Heart (tissue), 3 donors: ENCODE measurements around the genes CRISP3 and GSTA1.

DNA sequence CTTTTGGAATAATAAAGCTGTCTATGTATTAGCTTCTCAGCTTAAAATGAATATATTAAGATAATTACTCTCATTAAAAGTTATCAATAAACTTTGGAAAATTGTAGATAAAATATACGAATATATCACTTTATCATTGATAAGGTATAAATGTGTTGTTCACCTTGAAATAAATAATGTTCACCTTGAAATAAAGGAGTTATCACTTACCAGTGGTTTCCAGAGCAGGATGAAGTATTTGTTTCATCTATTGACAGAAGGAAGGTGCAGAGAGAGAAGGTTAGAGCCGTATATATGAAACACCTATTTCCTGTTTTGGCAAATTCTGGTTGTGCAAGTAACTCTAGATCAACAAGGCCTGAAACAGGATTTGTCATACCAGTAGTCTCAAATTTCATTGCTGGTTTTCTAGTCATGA, at the start of gene CRISP3:
CRISP3 (minus strand) TSS at position 268 of the 418 bp plus-strand sequence.
- RAMPAGE, long total RNA, 2 experiments, result no peak in any of the 2 experiments

DNA sequence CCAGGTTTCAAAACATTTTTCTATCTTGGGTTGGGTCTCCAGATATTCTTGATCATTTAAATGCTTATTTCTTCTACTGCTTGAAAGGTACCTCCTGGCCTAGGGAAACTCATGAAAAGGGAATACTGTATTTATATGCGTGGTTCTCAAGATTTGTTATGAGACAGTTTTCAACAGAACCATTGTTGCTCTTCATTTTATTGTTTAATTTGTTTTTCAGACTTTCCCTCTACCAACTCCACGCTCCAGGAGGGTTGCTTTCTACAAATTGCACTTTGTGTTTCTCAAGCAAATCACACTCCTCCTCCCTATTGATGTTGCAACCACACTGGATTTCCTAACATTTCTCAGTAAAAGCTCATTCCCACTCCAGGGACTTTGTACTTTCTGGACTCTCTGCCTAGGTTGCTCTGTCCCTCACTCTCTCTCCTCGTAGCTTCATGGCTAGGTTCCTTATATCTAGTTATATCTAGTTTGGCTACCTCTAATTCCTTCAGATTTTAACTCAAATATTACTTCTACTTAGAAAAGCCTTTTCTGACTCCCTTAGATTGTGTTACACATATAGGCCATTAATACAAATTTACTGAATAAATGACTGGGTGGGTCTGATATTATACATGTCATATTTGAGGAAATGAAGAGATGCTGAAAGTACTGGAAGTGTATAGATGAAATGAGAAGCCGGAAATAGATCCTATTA, 20.3 kb downstream of the PGK2 start:
- RAMPAGE, long total RNA, 2 experiments, result no peak in any of the 2 experiments

GRCh38 chr6:50843824-50844398, 25.2 kb downstream of the TFAP2B start:
- RAMPAGE, long total RNA, 2 experiments, result no peak in any of the 2 experiments

DNA sequence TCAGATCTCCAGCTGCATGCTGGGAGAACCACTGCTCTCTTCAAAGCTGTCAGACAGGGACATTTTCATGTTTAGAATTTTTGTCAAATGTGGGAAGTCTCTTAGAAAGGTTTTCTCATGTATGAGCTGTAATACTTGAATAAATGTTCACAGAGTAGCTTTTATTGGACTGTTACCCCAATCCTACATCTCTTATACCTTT, 415.6 kb downstream of the PKHD1 start:
- RAMPAGE, long total RNA, 2 experiments, result no peak in any of the 2 experiments

GRCh38 chr6:52136000-52136545, 48.7 kb upstream of the PKHD1 start:
- RAMPAGE, long total RNA, 2 experiments, result no peak in any of the 2 experiments

- RAMPAGE, long total RNA, 2 experiments, result no peak in any of the 2 experiments
Measured at GRCh38 chr6:52271632-52272617, 12.6 kb downstream of the MCM3 start.

- RAMPAGE, long total RNA, 2 experiments, result no peak in any of the 2 experiments
Measured at GRCh38 chr6:52389491-52390020, 27.6 kb downstream of the PAQR8 start.

- RAMPAGE, long total RNA, 2 experiments, result no peak in any of the 2 experiments
Measured at GRCh38 chr6:52551901-52552774, 24.7 kb downstream of the TRAM2 start.

- RAMPAGE, long total RNA, 2 experiments, result no peak in any of the 2 experiments
Measured at GRCh38 chr6:52609973-52610362, 33.1 kb upstream of the TRAM2 start.

DNA sequence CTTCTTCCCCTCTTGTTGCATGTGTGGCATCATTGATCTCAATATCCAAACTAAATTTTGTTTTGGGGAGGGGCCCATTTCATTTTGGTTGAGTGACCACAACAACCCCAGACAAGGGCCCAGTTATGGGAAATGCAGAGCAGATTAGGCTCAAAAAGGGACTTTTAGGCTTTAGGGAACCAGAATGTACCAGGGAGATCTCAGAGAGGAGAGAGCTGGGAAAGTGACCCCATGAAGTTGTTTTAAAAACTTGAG, 19.6 kb upstream of the TMEM14A start:
- RAMPAGE, long total RNA, 2 experiments, result no peak in any of the 2 experiments

DNA sequence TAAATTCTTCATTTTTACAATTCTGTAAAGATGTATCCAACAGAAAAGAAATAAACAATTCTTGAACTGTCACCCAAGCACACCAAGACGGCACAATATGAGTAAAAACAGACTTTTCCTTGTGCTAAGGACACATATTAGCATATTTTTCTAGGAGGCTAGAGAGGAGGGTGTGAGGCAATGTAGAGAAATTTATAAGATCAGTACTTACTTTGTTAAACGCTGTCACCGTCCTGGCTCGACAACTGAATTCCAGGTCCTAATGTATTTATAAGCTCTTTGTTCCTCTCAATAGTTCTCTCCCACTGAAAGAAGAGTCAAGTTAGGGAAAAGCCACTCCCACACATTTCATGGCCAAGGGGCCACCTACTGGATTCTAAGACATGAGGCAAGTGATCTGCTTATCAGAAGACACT, at the start of gene GSTA1:
GSTA1 (minus strand) TSS at position 243 of the 416 bp plus-strand sequence.
- RAMPAGE, long total RNA, 2 experiments, result no peak in any of the 2 experiments

GRCh38 chr6:53242069-53242320, 93.4 kb upstream of the GCM1 start:
- RAMPAGE, long total RNA, 2 experiments, result no peak in any of the 2 experiments

DNA sequence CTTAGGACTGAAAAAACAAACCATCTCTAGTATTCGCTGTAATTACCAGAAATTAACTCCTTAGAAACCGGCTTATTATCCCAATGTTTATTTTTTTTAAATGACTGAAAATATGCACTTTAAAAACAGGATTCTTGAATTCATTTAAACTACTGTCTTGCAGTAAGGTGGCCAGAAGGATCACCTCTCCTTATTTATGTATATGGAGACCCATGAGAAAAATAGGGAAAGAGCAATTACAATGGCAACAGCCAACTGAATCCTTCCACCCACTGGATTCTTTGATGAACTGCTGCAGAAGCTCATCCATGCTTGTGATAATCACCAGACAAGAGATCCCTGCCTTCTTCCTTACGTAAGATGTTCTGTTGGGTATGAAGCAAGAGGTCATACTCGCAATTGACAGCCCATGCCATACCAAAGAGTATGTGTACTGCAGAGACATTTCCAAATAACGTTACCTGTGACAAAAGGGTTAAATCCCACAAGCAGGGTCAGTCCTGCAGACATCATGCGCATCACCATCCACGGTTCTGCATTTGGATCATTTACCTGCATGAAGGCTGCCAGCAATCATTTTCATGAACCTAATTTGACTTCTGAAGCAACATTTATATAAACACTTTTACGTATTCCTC, 27.9 kb downstream of the ELOVL5 start:
- RAMPAGE, long total RNA, 2 experiments, result no peak in any of the 2 experiments

DNA sequence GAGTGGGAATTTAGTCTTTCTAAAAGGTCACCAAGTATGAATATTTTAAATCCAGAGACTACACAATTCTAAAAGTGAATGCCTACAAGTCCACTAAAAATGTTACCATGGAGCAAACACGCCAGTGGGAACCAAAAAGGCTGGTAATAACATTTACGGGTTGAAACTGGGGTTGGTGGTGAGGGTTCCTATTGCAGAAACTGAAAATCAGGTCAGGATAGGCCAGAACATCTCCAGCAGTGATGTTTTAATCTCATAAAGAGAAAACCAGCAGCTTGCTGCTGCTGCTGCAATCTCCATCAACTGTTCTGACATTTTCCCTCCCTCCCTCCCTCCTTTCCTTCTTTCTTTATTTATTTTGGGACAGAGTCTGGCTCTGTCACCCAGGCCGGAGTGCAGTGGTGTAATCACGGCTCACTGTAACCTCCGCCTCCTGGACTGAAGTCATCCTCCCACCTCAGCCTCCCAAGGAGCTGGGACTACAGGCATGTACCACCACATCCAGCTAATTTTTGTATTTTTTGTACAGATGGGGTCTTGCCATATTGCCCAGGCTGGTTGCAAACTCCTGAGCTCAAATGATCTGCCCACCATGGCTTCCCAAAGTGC, 5.8 kb downstream of the ELOVL5 start:
- RAMPAGE, long total RNA, 2 experiments, result no peak in any of the 2 experiments

DNA sequence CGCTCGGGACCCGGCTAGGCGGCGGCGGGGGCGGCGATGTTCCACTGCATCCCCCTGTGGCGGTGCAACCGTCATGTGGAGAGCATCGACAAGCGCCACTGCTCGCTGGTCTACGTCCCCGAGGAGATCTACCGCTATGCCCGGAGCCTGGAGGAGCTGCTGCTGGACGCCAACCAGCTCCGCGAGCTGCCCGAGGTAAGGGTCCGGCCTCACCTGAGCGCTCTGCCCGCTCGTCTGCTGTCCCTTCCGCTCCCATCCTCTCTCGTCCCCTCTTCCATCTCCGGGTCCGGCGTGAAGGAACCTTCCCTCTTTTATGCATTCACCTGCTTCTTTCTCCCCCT, 386 bp downstream of the LRRC1 start:
- RAMPAGE, long total RNA, 2 experiments, result no peak in any of the 2 experiments

DNA sequence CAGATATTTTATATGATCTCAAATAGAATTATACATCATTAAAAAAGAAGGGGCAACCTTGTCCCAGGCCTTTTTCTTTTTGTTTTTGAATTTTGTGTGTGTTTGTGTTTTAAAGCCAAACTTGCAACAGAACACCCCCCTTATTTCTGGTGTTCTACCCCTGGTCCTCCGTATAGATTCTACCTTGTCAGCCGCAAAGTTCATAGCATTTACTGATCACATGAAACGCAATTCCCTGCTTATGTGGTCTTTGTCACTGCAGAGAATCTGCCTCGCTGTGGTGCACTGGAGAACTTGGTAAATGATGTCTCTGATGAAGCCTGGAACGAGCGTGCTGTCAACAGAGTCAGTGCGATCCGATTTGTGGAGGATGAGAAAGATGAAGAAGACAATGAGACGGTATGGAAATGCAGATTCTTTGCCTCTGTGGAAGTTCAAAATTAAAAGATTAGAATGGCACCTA, 125.6 kb downstream of the LRRC1 start:
- RAMPAGE, long total RNA, 2 experiments, result no peak in any of the 2 experiments

- RAMPAGE, long total RNA, 2 experiments, result no peak in any of the 2 experiments
Measured at GRCh38 chr6:53927042-53927577, 132.3 kb downstream of the LRRC1 start.

DNA sequence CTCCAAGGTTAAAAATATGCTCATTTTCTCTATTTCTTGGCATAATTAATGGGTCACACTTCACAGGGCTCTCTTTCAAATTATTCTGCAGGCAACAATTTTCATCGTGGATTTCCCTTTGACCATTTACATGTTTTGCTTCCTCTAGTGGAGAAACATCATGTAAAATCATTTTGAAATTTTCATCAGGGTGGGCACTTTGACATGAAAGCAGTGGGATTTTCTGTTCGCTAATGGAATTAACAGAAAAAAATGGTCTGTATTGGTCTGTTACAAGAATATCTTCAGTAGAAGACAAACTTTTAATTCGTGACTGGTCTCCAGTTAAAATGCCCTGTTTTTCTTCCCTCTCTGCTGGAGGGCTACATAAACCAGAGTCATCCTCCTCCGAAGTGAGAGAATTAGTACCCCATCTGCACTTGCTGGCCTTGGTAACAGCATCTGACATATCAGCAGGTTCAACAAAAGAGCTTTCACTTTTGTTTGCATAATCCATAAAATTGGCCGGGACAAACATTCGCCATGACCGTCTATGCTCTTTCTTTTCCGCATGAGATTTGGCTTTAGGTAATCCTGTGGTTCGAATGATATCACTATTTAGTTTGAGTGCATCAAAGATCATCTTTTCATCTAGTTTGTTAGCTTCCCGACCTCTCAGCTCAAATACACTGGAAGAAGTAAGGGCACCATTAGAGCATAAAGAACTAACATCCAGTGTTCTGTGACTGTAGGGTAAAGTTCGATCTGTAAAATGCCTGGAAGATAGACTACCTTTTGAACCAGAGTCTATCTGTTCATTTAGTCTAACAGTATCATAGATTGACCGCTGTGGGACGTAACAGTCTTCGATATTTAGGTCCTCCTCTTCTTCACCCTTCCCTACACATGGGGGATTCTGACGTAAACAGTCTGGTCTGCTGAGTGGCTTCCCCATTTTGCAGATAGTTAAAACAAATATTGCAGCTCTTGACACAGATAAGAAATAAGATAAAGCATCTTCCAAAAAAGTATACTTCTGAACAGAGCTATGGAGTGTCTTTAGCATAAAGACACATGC, 293.6 kb upstream of the COL21A1 start:
- RAMPAGE, long total RNA, 2 experiments, result no peak in any of the 2 experiments

GRCh38 chr6:56642170-56643075, 312.2 kb downstream of the DST start:
- RAMPAGE, long total RNA, 2 experiments, result no peak in any of the 2 experiments

DNA sequence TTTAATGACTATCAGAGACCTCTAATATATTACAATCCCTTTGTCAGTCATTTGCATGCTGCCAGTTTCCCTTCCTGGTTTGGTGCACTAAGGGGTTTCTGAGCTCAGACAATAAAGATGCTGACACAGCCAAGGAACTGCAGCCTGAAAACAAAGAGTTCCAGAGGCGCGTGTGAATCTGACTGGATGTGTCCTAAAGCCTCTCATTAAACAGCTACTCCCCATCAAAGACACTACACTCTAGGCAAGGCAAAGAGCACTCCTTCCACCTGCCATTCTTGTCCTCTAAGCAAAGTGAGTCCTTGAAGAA, 195.1 kb downstream of the DST start:
- RAMPAGE, long total RNA, 2 experiments, result no peak in any of the 2 experiments